ENCODE measurements around a stretch of chr3.

DNA sequence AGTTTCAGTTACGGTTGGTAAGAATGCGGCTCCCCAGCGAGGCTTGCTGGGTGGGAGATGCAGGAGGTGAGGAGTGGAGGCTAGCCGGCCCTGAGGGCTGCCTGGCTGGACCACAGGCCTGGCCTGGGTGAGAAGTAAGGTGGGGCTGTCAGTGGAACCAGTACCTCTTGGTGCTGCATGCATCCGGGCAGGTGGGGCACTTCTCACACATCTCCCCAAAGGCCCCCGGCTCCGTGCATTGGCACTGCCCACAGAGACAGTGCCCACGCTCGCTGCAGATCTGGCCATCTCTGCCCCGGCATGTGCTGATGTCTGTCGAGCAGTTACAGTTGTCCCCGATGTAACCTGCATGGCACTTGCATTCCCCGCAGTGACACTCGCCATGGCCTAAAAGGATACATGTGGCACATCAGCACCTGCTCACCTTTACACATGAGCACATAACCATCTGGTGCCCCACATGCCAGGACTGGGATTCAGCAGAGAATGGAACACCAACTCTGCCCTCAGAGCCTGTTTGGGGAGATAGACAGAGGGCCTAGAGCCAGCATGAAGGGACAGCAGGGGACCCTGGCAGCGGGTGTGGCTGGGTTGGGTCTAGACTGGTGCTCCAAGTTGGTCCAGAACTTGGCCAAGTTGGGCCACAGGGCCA is 43.4 kb downstream of the UMPS start:
- PRO-cap = no peak

- PRO-cap = no peak
Observed at GRCh38 chr3:124779682-124780185, 49.5 kb downstream of the UMPS start.

GRCh38 chr3:124796308-124797098 is 66.3 kb downstream of the UMPS start:
- PRO-cap = no peak

DNA sequence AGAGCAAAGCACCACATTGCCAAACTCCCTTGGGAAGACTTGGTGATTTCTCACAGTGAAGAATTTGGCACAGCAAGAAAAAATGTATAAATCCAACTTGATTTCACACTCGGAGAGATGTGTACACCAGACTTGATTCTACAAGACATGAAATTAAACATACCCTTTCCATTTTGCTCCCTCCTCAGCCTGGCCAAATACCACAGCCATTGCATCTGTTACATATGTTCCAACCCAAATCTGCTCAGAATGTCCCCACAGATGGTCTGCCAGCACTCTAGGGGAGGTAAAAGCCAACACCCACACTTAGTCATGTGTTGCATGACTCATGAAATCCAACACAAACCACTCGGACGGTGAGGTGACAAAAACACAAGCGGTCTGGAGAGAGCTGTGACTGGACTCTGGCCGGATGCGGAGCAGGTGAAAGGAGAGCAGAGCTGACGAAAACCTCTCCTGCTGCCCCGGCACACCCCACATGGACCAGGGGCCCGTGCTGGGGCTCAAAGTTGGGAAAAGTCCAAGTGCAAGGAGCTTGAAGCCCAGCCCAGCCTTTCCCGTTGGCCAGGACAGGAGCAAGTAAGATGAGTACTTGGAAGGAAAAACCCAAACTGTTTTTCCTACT is 74.4 kb downstream of the ITGB5 start:
- PRO-cap = no peak

GRCh38 chr3:124885768-124885961 is 1.5 kb downstream of the ITGB5 start:
- PRO-cap = no peak

DNA sequence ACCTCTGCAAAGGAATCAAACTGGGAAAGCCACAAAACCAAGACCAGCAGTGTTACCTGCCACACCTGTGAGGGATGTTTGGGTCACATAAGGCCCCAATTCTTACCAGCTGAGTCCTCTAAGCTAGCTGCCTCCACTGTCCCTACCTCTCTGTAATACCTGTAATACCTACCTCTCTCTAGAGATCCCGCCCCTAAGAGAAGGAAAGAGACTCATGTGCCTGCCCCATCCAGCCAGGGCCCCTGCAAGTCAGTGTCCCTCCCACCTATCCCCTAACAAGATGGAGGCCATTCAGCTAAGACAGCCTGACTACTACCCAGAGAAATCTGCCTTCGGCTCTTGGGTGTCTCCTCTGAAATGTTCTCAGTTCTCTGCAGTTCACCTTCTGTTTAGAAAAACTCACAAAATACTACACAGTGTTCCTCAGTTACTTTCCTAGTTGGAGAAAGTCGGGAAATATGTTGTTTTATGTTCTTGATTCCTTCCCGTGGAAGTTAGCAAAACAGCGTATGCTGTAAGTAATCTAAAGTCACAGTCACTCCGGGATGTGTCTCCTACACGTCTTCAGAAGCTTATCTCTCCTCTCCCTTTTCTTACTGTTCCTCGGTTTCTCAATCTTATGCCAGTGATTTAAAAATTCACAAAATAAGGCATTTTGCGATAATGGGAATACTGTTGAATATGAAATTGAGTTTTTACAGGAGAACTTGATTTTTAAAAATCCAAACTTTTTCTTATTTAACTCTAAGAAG is 1.9 kb downstream of the HEG1 start:
- PRO-cap = no peak

- PRO-cap = no peak
Observed at GRCh38 chr3:125107703-125108836, 52.3 kb upstream of the HEG1 start.

DNA sequence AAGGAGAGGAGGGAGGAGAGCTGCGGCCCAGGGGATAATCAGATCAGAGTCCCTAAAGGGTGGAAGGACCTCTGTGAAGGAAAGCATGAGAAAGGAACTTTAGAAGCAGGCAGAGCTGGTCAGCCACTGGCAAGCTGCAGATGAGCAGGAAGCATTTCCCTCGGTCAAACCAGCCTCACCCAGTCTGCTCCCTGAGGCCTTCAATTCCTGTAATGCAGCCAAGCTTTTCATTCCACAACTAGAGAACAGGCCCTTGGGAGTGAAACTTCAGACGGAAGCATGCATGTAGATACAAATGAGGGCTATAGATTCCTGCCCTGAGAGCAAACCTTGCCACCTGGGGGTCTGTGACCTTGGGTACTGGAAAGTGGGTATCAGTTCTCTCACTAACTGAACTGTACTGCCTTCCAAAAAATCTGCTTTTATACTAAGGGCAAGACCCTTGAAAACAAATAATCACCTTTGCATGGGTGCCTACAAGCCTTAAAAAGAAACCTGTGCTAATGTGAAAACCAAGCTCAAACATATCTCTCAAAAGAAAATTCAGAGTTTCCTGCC is 60.9 kb upstream of the HEG1 start:
- PRO-cap = no peak

- PRO-cap = no peak
Observed at GRCh38 chr3:125117959-125118158, 62.1 kb upstream of the HEG1 start.

DNA sequence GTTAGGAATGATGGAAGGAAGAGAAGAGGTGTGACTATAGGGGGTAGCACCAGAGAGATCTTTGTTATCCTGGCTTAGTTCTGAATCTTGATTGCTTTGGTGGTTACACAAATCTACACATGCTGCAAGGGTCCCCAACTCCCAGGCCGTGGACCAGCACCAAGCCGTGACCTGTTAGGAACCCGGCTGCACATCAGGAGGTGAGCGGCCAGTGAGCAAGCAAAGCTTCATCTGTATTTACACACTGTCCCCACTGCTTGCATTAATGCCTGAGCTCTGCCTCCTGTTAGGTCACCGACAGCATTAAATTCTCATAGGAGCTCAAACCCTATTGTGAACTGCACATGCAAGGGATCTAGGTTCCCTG is 71.9 kb downstream of the ZNF148 start:
- PRO-cap = no peak

DNA sequence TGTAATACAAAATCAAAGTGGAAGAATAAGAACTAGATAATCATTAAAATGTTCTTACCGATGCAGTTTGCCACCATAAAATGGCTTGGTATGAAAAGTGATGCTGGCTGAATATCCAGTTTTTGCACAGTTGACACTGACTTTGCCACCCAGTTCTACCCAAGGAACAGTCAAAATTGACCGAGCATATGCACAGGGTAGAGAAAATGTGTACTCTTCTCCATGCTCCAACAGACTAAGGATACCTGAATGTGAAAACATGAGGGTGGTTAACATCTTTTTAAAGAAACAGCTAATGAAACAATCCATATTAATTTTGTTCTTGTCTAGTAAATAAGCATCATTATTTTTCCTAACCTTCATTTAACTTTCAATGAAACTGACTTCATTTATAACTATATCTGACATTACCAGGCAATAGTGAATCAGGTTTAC is 27.4 kb upstream of the SNX4 start:
- PRO-cap = no peak

DNA sequence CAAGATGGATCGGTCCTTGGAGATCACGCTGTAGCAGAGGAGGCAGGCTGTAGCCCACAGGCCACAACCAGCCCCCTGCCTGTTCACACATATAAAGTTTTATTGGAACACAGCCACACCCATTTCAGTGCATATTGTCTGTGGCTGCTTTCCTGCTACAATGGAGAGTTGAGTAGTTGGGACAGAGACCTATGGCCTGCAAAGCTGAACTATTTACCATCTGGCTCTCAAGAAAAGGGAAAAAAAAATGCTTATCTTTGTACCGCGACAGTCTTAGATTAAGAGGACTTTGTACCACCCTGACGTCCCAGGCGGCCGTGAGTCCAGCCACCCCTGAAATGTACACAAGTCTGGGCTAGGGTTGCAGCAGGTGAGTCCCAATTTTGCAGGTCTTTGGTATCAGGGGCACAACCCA is 179.2 kb upstream of the OSBPL11 start:
- PRO-cap = no peak

- PRO-cap = no peak
Observed at GRCh38 chr3:125837620-125838335, 131.2 kb upstream of the ROPN1B start.

- PRO-cap = no peak
Observed at GRCh38 chr3:125885990-125886512, 82.9 kb upstream of the ROPN1B start.

GRCh38 chr3:126186715-126187106 is 6.3 kb upstream of the ALDH1L1 start:
- PRO-cap = no peak

- PRO-cap = no peak
Observed at GRCh38 chr3:126197483-126198787, 17.5 kb upstream of the ALDH1L1 start.

DNA sequence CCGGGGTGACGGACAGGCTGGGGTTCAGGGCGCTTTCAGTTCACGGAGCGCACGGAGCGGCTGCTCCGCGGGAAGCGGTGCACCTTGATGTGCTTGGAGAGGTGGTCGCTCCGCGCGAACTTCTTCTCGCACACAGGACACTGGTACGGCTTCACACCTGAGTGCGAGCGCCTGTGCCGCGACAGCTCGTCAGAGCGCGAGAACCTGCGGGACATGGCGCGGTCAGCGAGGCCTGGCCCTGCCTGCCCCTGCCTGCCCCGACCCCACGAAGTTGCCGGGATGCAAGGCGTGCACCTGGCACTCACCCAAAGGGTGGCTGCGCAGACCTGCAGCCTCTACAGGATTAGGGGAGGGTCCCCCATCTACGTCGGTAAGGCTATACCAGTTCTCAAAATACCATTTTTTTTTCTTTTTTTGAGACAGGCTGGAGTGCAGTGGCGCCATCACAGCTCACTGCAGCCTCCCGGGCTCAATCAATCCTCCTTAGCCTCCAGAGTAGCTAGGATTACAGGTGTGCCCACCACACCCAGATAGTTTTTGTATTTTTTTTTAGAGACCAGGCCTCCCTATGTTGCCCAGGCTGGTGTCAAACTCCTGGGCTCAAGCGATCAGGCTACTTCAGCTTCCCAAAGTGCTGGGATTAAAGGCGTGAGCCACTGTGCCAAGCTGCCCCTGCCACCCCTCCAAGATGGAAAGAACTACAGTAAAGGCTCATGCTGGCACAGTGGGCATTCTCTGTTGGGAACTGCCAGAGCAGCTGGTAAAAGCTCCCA is 13.3 kb downstream of the KLF15 start:
- PRO-cap = no peak

GRCh38 chr3:126357532-126357740 is 228 bp upstream of the KLF15 start:
- PRO-cap = bidirectional peak, plus-strand start at chr3:126357611, minus-strand start at chr3:126357435

DNA sequence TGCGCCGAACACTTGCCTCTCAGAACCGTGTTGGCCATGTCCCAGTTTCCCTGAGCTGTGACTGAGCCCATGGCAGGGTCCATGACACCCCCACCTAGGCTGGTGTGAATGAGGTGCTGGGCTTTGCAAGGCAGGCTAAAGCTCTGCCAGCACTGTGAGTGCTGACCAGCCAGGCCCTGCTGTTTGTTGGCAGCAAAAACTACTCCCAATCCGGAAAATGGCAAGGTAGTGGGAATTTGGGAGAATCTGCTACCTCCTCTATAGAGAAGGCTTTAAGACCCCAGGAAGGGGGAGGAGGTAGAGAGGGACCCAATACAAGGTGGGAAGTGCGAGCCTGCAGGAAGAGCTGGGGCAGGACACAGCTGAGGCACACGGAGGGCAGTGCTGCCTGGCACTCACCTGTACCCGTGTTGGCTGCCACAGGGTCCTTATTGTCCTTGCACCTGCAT is 8.5 kb upstream of the KLF15 start:
- PRO-cap = no peak

- PRO-cap = no peak
Observed at GRCh38 chr3:126372876-126373404, 15.7 kb upstream of the KLF15 start.